Penis (tissue), 1 donor: ENCODE measurements around a stretch of chr3.

GRCh38 chr3:47777913-47778314 lies 3.8 kb downstream of the SMARCC1 start:
- PRO-cap: no peak

DNA sequence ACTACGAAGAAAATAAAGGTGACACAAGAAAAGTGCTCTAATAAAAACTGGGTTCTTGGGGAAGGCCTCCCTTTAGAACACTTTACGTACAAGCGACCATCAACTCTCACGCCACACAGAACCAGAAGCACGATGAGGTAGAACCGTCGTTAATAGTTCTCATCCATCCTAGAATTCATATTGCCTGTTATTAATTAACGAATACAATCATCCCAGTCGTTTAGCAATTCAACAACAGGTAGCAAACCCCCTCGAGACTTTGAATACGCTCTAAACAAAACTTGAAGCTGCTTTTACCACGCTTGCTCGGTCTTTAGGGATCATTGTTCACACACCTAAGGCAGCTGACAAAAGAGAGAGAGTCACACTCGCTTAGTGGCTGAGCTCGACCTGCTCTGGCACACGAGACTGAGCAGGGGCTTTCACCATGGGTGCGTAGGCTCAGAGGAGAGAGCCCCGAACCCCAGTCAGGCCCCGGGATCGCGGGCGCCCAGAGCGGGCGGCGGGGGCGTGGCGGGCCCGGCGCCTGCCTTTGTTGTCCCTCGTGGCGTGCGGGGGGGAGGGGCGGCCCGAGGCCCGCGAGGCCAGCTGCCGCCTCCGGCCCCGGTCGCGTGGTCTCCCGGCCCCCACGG lies 620 bp downstream of the SMARCC1 start:
- PRO-cap: bidirectional peak, plus-strand start at position 401 of the sequence, minus-strand start at position 315 of the sequence

- PRO-cap: bidirectional peak, plus-strand start at chr3:47825015, minus-strand start at chr3:47824780; unidirectional peak, plus-strand start at chr3:47825198
These were observed 21.9 kb downstream of the DHX30 start for GRCh38 chr3:47824362-47825666.

GRCh38 chr3:47827220-47827671 lies 24.3 kb downstream of the DHX30 start:
- PRO-cap: no peak

GRCh38 chr3:47848917-47849887 lies 46.3 kb downstream of the DHX30 start:
- PRO-cap: no peak

DNA sequence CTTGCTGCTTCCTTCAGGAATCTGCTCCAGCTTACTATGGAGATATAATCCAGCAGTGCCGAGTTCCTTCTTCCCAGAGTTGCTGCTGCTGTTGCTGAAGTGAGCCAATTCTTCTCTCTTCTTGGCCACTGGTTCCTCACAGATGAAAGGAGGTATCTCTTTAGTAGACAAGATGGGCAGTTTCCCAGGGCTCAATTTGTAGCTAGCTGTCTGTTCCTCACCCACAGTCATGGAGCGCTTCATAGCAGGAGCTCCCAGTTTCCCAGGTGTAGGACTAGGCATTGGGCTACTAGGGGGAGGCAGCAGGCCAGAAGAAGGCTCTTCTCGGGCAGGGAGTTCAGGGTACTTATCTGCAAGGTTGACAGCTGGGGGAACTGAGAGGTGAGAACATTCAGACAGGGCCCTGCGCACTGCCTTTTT lies 88.3 kb downstream of the DHX30 start:
- PRO-cap: no peak

DNA sequence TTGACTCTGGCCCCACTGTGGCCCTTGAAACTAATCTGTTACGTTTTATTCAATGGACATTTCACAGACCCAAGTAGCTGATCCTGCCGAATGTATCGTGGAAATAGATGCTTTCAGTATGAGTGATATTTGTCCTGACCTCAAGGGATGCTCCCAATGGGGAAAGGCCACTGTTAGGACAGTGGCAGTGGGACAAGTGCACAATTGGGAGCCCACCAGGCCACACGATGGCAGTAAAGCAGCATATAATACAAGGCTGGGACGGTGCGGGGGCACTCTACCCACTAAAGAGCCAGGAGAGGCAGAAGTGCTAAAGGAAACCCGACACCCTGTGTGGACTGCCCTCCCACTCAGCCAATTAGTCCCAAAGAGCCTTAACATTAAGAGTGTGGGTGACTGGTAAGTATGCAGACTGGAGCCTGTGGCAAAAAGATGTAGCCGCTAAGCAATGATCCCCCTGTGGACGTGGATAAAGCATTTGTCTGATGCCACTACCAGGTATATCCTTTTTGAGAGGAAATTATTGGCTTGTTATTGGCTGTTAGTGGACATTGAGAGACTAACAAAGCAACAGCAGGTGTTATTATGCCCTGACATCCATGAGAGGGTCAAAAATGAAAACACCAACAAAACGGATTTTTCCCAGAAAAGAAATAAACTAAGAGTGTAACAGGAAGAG lies 8.1 kb upstream of the ZNF589 start:
- PRO-cap: no peak

- PRO-cap: no peak
These were observed 27.4 kb downstream of the ZNF589 start for GRCh38 chr3:48267893-48269134.

GRCh38 chr3:48421941-48422662 lies 7.8 kb downstream of the PLXNB1 start:
- PRO-cap: no peak

GRCh38 chr3:48555167-48555998 lies 1.2 kb downstream of the PFKFB4 start:
- PRO-cap: no peak

GRCh38 chr3:48684314-48684915 lies 1.3 kb downstream of the NCKIPSD start:
- PRO-cap: no peak

DNA sequence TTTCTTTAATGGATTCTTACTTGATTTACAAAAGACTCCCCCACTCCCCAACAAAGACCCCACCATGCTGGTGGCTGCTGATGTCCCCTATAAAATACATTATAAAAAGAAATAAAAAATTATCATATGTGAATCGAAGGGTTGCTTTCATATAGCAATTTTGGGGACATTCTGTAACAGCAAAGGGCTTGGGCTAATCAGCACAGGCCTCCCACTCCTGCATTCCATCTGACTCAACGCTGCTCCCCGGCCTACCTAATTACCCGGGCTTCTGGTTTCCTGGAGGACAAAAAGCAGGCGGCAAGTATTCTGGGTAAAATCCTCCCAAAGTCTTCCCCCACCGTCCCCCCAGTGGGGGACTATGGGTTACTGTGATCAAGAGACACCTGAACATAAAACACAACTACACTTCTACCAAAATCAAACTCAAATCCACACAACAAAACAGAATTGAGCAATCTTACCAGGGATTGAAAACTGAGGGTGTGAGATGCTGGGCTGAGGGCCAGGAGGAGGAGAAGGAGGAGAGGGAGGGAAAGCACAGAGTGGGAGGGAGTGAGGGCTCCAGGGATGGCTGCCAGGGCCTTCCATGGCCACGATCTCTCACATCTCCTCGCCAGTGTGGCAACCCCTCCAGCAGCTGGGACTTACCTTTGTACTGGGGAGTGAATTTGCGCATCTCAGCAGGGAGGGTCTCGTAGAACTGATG lies 8.9 kb upstream of the NCKIPSD start:
- PRO-cap: no peak

DNA sequence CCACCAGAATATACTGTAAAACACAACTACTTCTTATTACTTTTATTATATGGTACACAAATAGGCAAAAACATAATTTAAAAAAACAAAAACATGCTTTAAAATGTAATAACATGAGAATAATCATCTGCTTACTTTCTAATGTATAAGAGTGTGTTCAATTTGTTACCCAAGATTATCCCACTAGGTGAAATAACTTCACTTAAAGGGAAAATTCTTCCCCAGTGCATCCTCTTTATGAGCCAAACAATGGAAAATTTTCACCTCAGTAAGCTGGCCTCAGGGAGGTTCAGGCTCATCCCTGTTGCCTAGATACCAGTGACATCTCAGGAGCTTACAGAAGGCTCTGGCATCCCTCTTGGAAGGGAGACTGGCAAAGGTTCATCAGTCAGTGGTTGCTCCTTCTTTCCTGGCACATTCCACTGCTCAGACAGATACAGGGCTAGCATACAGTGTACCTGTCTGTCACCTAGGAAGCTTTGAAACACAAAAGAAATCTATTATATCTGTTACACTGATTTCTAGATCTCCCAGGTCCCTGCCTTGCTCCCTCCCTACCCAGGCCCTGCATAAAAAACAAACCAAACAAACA lies 1.9 kb downstream of the IP6K2 start:
- PRO-cap: no peak

GRCh38 chr3:48845081-48845554 lies 2.6 kb downstream of the PRKAR2A start:
- PRO-cap: no peak

DNA sequence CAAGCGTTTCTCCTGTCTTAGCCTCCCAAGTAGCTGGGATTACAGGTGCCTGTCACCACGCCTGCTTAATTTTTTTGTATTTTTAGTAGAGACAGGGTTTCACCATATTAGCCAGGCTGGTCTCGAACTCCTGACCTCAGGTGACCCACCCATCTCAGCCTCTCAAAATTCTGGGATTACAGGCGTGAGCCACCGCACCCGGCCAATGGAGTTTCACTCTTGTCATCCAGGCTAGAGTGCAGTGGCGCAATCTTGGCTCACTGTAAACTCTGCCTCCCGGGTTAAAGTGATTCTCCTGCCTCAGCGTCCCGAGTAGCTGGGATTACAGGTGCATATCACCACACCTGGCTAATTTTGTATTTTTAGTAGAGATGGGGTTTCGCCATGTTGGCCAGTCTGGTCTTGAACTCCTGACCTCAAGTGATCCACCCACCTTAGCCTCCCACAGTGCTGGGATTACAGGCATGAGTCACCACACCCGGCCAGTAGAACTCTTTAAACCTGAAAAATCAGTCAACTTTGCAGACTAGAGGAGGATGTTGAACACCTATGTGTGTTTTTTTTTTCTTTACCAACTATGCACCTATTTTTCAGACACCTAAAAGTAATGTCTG lies 7.8 kb downstream of the ARIH2 start:
- PRO-cap: no peak

DNA sequence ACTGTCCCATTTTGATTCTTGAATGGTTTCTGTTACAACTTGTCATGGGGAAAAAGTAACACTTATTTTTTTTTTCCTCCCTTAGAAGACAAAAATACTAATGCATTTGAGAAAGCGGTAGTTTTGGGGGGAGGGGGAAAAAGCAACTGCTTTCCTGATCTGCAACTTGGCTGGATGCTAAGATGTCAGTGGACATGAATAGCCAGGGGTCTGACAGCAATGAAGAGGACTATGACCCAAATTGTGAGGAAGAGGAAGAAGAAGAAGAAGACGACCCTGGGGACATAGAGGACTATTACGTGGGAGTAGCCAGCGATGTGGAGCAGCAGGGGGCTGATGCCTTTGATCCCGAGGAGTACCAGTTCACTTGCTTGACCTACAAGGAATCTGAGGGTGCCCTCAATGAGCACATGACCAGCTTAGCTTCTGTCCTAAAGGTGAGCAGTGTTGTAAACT lies 8.8 kb downstream of the ARIH2 start:
- PRO-cap: no peak

- PRO-cap: no peak
These were observed 1.3 kb downstream of the P4HTM start for GRCh38 chr3:48991135-48991871.

- PRO-cap: no peak
These were observed 3.1 kb downstream of the IMPDH2 start for GRCh38 chr3:49025810-49026715.

DNA sequence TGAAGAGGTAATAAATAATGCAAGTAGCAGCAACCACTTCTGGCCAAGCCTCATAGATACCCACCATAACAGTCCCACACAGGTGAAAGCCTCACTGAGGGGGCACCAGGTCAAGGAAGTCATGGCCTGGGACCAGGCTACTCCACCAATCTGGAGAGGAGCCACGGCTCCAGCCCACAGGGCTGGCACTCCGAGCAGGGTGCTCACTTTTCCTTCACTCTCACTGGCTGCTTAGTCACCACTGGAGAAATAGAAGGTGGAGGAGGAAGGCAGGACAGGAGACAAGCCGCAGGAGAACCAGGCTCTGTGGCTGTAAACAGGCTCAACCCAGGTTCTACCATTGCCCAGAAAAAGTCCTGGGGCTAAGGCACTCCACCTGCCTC lies 1.2 kb downstream of the USP19 start:
- PRO-cap: no peak

- PRO-cap: no peak
These were observed 684 bp downstream of the USP19 start for GRCh38 chr3:49119809-49120469.